Neuron (in vitro differentiated cells): ENCODE data around the genes TRA2A, GSDME and NFE2L3.

DNA sequence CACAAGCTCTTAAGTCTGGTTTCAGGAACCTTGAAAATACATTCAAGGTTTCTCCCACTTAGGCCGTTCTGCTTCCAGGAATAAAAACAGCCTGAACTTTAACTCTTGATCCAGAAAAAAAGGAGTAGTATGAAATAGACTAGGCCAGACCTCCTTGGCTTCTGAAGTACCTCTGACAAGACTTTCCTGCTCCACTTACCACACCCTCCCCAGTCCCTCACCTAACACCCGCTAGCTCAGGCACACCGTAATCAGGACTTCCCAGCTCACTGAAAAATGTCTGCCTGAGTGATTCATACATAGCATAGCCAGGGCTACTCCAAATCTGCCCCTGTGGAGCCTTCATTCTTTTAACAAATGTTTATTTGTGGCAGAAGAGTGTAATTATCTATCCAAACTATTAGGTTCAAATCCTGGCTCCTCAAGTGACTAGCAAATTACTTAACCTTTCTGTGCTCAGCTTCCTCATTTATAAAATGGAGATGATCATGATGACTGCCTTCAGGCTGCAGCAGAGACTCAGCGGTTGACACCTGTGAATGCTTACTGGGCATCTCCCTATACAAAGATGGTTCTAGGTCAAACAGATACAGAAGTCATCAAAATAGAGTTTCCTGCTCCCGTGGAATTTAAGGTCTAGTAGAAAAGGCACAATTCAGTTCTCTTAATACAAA lies 30.2 kb upstream of the IL6 start:
- PRO-cap = no peak

DNA sequence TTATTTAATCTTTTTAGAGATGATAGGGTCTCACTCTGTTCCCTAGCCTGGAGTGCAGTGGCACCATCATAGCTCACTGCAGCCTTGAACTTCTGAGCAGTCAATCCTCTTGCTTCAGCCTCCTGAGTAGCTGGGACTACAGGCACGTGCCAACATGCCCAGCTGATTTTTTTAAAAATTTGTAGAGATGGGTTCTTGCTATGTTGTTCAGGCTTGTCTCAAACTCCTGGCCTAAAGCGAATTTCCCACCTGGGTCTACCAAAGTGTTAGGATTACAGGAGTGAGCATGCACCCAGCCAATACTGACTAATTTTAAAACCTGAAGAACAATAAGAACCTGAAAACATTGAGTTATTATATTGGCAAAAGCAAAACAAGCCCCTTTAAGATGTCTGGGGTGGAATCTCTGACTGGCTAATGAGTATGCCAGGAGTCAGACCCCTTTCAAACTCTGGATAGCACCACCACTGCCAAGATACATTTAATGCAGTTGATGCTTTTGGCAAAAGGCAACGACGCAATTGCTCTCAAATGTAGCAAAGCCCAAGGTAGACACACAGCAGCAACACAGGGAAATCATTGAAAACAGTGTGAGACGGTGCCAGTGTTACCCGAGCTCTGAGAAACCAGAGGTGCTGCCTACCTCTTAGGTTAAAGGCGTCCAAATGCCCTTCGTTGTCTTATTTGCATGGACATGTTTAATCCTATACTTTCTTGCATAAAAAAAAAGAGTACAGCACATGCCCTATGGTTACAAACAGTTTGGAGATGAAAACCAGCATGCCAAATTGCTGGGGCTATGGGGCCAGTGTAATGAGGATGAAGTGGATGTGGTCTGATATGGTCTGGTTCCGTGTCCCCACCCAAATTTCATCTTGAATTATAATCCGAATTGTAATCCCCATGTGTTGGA lies 40.8 kb upstream of the TOMM7 start:
- PRO-cap = no peak

DNA sequence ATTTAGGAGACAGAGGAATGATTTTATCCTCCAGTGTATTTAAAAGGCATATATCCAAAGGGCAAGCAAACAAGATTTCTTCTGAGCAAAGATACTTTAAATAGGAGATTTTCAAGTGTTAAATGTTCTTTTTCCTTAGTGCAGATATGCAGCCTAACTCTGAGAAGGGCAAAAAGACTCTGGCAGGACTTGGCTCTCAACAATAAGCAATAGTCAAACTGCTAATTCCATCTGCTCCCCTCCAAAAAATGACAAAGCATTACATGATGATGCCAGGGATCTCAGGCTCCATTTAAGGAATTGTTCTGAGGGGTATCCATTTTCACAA lies 4.2 kb downstream of the HYCC1 start:
- PRO-cap = no peak

DNA sequence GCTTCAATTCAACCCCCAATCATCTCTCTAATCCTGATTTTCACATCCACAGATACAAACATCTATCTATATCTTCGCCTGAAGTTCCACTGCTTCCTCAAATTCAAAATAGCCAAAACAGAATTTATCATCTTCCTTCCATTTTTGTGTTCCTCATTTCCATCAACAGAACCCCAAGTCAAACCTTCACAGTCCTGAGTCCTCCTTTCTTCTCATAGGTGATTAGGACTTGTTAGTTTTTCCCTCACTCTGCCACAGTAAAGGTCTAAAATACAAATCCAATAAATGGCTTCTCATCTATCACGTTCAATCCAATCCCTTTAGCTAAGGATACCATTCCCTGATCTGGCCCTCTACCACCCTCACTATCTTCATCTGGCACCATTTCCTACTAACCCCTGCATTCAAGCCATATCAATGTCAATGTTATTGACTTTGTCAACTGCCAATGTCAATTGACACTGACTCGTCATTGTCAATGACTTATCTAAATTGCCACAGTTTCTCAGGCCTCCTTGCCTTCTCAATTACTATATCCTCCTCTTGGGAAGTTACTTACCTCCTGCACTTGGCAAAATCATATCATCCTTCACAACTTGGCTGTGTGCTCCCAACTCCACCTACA lies 2.5 kb downstream of the HYCC1 start:
- PRO-cap = no peak

- PRO-cap = bidirectional peak, plus-strand start at chr7:23206237, minus-strand start at chr7:23206320
Observed at GRCh38 chr7:23205626-23206881, 24.2 kb downstream of the NUP42 start.

GRCh38 chr7:23298477-23299024 lies 588 bp upstream of the MALSU1 start:
- PRO-cap = no peak

- PRO-cap = bidirectional peak, plus-strand start at chr7:23473651, minus-strand start at chr7:23473648
Observed at GRCh38 chr7:23472781-23473856, 2.8 kb upstream of the IGF2BP3 start.

- PRO-cap = bidirectional peak, plus-strand start at chr7:23531372, minus-strand start at chr7:23531495; bidirectional peak, plus-strand start at chr7:23531747, minus-strand start at chr7:23531726; bidirectional peak, plus-strand start at chr7:23532126, minus-strand start at chr7:23531980
Observed at GRCh38 chr7:23531300-23532296, at the start of gene TRA2A. Gene TRA2A, minus strand, starts transcription at chr7:23531981.

- PRO-cap = no peak
Observed at GRCh38 chr7:23722454-23723040, 12.5 kb downstream of the STK31 start.

- PRO-cap = no peak
Observed at GRCh38 chr7:24663518-24663915, 90.3 kb downstream of the PALS2 start.

DNA sequence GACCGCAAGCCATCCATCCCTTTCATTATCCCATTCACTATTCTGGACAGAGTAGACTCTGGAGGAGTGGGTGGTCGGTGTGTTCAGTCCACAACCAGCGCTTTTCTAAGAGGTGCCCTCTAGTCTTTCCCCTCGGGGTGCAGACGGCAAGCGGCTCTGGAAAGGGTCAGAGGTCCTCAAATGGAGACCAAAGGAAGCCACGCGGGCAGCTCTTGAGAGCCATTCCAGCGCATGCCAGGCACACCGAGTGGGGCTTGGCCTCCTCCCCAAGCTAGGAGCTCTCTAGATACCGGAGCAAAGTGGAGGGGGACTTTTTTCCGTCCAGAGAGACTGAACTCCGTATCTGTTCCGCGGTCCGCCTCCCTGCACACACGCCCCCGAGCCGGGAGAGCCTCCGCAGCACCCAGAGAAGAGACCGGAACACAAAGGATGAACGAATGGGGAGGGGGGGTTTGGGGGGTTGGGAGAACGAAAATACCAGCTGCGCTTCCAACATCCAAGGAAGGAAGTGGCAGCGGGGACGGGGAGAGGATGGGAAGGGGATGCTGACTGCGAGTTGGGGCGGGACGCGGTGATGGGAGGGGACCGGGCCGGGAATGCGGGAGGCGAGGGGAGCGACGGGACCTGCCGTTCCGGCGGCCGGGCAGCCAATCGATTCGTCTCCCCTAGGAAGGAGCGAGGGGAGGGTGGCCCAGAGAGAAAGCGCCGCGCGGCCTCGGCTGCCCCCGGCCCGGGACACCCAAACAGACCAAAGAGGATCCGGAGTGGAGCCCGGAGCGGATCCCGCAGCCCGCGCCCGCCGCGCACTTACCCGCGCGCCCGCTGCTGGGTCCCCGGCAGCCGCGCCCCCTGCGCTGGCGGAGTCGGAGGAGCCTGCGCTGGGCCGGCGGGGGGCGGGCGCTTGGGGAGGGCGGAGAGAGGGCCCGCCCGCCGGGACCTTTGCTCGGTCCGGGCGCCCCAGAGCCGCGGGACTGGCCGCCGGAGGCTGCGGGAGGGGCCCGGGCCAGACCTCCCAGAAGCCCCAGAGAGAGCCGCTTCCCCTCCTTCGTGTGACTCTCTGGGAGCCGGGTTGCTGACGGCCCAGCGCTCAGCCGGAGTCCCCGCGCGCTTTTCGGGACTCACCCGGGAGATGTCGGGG lies at the start of gene GSDME:
Gene GSDME (minus strand): TSS at position 880 of the 1,138 bp plus-strand sequence.
- PRO-cap = unidirectional peak, plus-strand start at position 142 of the sequence; unidirectional peak, plus-strand start at position 179 of the sequence; bidirectional peak, plus-strand start at position 678 of the sequence, minus-strand start at position 401 of the sequence; bidirectional peak, plus-strand start at position 742 of the sequence, minus-strand start at position 809 of the sequence

GRCh38 chr7:24826107-24826521 lies 68.8 kb upstream of the GSDME start:
- PRO-cap = no peak

DNA sequence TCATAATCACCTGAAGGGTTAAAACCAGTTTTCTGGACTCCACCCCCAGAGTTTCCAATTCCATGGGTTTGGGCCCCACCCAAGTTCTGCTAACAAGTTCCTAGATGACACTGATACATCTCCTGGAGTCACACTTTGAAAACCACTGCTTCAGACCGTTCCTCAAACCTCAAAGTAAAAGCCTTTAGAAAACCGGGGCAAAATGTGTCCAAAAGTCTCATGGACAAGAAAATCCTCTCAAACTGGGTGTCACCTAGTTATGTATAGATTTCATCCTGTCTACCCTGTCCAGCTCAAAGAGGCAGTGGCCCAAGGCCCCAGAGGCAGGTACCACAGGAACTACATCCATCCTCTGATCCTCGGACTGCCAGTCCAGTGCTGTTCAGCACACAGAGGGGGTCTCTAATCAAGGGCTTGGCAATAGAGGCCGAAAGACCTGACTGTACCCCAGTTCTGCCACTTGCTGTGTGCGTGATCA lies 9.2 kb downstream of the OSBPL3 start:
- PRO-cap = bidirectional peak, plus-strand start at position 370 of the sequence, minus-strand start at position 366 of the sequence

- PRO-cap = bidirectional peak, plus-strand start at chr7:25495614, minus-strand start at chr7:25495318
Observed at GRCh38 chr7:25495259-25495678, 267.0 kb upstream of the NPVF start.

DNA sequence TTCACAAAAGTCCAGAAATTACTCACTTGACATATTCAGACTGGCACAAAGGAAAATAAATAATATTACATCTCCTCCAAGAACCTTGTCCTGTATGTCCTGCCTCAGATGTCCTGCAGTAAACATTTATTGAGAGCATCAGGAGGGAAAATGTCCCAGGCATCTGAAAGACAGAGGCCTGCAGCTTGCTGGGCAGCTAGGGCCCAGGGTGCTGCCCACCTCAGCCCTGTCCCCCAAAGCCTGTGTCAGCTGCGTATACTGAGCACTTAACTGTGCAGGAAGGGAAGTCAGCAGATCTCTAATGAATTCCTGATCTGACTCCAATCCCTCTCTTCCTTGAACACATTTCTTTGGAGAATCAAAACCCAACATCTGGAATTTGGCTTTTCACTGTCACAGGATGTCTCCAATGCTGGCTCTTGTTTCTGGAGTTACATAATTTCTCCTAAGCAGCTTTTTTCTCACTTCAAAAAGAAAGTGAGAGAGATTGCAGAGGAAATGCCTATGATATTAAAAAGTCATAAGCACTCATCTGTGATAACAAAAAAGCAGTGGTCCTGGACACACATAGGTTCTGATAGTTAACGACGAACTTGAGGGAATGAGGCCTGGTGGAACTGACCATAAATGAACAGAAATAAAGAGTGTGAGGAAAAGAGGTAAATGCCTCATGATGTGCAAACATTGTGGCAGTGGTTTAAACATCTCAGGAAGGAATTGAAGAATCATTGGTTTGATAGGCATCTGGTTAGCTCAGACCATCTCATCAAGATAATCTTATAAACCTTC lies 364.6 kb upstream of the NFE2L3 start:
- PRO-cap = no peak

DNA sequence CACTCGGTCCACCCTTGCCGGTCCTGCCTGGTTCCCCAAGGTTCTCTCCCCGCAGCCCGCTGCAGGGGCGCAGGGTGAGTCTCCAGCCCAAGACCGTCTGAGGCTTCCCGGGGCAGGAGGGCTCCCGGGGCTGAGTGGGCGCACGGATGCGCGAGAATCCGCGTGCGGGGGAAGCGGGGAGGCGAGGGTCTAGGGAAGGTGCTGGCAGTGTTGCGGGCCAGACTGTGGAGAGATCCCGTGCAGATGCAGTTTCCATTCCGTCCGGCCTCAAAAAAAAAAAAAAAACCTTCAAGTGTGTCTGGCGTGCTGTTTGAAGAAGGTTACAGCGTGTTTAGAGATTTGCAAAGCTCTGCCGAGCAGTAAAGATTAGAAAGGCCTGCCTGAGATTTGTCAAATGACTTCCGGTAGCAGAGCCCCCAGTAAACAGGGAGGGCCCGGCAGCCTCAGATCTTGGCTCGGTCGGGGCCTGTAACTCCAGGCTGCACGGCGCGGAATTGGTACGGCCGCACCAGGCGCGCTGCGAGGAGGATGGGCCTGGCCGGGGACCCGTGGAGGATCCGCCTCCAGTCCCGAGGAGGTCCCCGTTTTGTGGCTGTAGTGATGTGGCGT lies 293.3 kb upstream of the NFE2L3 start:
- PRO-cap = bidirectional peak, plus-strand start at position 446 of the sequence, minus-strand start at position 424 of the sequence; bidirectional peak, plus-strand start at position 531 of the sequence, minus-strand start at position 496 of the sequence

GRCh38 chr7:25939841-25940495 lies 212.0 kb upstream of the NFE2L3 start:
- PRO-cap = no peak

DNA sequence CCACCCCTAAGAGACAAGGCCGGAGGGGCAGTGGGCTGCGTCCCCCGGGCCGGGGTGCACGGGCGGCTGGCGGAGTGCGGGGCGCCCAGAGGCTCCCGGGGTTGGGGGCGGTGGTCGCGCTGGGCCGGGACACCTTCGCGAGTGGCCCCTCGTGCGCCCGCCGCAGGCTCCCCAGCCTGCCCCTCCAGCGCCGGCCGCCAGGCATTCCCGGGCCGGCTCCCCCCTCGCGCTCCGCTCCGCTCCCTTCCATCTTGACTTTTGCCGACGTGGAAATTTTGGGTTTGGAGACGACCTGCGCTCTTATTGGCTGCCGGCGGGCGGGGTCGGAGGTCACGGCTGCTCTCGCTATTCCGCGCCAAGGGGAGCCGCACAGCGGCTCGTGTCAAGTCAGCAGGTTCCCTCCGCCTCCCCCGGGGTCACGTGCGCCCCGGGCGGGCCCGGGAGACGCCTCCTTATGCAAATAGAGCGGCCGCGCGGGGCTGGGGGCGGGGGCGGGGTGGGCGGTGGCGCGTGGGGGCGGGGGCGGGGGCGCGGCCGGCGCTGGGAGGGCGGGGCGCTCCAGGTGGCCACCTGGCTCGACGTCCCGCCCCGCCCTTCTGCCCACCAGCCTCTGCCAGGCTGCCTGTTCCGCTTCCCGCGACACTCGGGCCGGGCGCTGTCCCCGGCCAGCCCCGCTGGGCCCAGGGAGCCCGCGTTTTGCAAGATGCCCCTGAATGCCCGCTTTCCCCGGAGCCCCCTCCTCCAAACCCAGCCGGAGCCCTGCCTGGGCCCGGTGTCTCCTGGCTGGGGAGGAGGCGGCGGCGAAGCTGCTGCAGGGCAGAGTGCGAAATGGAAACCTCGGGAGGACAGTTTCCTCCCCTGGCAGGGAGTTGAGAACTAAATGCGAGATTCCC lies 200.9 kb upstream of the NFE2L3 start:
- PRO-cap = bidirectional peak, plus-strand start at position 642 of the sequence, minus-strand start at position 260 of the sequence; bidirectional peak, plus-strand start at position 819 of the sequence, minus-strand start at position 777 of the sequence

DNA sequence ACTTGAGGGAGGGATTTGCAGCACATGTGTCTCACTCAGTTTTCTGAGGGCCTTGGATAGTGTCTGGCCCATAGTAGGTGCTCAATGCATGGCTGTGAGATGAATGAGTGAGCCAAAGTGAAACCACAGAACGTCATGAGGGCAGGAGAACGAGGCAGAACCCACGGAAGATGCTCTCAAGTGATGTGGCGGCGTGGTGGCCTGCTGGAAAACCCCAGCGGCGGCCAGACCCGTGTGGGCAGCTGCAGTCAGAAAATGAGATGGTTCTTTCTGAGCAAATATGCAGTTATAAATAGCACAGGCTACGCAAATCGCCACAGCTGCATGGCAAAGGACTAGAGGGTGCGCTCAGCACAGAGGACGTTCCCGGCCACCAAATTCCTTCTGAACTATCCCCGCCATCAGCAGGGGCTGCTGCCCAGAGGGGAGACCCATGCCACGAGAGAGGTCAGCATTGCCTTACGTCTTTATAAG lies 183.4 kb upstream of the NFE2L3 start:
- PRO-cap = no peak

DNA sequence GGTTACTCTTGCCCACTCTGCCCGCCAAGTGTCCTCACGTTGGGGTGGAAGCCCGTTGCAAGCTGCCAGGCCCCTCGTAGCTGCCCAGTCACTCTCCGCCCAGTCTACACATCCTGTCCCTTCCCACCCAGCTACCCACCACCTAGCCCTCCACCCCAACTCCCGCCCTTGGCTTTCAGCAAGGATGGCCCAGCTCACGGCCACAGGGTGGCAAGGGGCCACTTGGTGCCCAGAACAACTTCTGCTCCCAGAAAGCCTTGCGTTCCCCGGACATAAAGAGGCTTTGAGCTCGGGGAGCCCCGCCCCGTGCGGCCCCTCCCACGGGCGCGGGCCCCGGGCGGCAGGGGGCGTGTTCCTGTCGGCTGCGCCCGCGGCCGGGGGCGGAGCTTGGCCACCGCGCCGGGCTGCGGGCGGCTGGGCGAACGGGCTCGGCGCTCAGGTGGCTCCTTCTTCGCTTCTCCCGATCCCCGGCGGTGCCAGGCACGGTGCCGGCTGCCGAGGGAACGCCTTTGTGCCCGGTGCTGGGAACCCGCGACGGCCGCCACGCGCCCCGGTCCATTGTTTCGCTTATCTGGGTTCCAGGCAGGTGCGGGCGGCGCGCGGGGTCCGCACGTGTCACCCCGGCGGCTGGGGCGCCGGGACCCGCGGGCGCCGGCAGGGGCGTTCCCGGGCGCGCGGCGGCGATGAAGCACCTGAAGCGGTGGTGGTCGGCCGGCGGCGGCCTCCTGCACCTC lies at the start of gene NFE2L3:
Gene NFE2L3 (plus strand): TSS at position 383 of the 734 bp plus-strand sequence.
- PRO-cap = bidirectional peak, plus-strand start at position 394 of the sequence, minus-strand start at position 262 of the sequence